Metastatic Breast Carcinoma in the Ovary (tissue), 3 donors: Measurements from ENCODE around the genes OR10A4, OR2D2 and EIF3F.

DNA sequence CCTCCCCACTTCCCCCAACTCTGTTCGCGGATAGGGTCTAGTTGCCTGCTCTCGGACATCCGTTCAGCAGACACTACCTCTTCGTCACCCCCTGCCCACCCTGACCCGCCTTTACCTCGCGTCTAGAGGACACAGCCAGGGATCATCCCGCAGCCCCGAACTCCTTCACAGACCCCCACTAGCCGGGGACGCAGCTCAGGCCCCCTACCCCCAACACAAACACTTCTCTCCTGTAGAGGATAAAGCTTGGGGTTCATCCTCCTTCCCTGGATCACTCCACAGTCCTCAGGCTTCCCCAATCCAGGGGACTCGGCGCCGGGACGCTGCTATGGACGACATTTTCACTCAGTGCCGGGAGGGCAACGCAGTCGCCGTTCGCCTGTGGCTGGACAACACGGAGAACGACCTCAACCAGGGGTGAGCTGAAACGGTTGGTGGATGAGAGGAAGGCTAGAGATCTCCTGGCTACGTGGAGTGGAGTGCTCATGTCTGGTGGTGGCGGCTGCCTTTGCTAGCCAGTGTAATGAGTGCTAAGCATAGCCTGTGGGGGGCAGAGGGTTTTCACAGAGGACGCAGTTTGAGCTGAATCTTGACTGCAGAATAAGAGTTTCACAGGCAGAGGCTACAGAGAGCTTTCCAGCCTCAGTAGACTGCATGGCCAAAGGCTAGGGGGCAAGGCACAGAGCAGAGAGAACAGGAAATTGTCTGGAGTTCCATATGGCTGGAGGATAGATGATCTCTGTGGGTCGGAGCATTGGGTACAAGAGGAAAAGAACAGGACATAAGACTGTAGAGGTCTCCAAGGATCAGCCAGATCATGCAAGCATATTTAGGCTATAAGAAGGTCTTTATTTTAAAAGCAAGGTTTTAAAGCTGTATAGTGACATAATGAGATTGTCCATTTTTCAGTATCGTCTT lies 629 bp downstream of the ILK start:
- PRO-cap, 3 experiments, result peak in 3 of 3 experiments; most common plus-strand start position 553 of the sequence (in 2); most common minus-strand start position 525 of the sequence (in 3)

- PRO-cap, 3 experiments, result peak in 3 of 3 experiments; most common plus-strand start chr11:6607164 (in 1); most common minus-strand start chr11:6607087 (in 3)
These were observed 3.5 kb downstream of the ILK start for GRCh38 chr11:6606579-6607950.

GRCh38 chr11:6876211-6876916 lies at the start of gene OR10A4:
Gene OR10A4, plus strand, starts transcription at chr11:6876625.
- PRO-cap, 3 experiments, result no peak in any of the 3 experiments

- PRO-cap, 3 experiments, result no peak in any of the 3 experiments
These were observed at the start of gene OR2D2 for GRCh38 chr11:6892281-6892883. Gene OR2D2, minus strand, starts transcription at chr11:6892500.

DNA sequence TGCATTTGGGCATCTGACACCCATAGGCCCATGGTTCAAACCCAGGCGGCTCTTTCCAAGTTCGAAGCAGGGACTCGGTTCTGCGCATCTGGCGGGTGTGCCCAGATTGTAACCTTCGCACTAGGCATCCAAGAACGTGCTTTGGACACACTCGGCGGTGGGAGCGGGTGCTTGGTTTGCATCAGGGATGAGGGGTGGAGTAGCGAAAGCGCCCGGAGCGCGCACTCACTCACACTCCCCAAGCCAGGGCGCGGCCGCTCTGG lies 292 bp upstream of the SYT9 start:
- PRO-cap, 3 experiments, result no peak in any of the 3 experiments

GRCh38 chr11:7495630-7496690 lies 10.7 kb downstream of the OLFML1 start:
- PRO-cap, 3 experiments, result no peak in any of the 3 experiments

DNA sequence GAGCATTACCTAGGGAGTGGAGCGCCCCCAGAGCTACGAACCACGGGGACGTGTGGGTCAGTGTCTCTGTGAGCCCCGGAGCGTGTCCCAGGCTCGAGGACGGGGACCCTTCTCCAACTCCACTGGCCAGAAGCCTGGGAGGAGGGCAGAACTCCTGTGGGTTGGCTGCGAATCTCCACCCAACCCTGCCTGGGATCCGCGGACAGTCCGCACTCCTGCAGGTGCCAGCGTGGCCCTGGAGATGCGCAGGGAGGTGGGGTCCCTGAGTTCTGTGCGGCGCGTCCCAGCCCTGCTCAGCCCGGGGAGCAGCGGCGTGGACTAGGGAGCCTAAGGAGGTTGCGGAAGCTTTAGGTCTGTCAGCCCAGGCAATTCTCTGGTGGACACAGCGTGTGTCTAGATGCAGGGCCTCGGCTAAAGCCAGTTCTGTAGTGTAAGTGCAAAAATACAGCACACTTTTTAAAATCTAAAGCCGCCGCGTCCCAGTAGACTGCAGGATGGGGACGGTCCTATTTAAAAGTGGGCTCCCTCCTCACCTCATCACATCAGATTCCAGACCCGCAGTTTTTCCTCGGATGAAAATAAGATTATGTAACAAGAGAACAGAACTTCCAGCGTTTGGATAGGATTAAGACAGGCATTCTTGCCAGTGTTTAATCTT lies 513 bp downstream of the PPFIBP2 start:
- PRO-cap, 3 experiments, result no peak in any of the 3 experiments

GRCh38 chr11:7518572-7519439 lies 5.0 kb downstream of the PPFIBP2 start:
- PRO-cap, 3 experiments, result no peak in any of the 3 experiments

- PRO-cap, 3 experiments, result no peak in any of the 3 experiments
These were observed 24.3 kb downstream of the PPFIBP2 start for GRCh38 chr11:7537976-7538568.

- PRO-cap, 3 experiments, result peak in 3 of 3 experiments; most common plus-strand start chr11:7597939 (in 2); most common minus-strand start chr11:7597805 (in 2)
These were observed 76.0 kb downstream of the CYB5R2 start for GRCh38 chr11:7596919-7598152.

DNA sequence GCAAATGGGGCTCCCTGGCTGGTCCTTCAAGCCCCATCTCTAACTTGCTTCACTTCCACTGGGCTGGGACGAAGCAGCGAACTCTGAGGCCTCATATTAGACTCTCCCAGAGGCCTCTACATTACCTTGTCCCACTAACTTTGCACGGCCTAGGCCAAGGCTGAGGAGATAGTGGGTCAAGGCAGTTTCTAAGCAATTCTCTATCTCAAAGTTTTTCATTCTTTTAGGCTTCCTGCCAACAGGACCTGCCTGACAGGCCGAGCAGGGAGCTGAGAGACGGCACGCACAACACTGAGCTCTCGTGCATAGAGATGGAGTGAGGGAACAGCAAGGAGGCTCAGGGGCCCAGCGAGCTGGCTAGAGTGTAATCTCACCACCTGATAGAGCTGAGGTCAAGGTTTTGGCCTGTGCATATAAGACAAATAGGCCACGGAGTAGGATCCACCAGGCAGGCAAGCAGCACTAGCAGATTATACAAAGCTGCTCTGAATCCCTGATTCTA lies 2.0 kb downstream of the CYB5R2 start:
- PRO-cap, 3 experiments, result no peak in any of the 3 experiments

- PRO-cap, 3 experiments, result no peak in any of the 3 experiments
These were observed 8.4 kb downstream of the OVCH2 start for GRCh38 chr11:7697537-7698518.

- PRO-cap, 3 experiments, result peak in 1 of 3 experiments; most common plus-strand start chr11:7893021 (in 1)
These were observed 38.3 kb downstream of the OR10A6 start for GRCh38 chr11:7892666-7893201.

DNA sequence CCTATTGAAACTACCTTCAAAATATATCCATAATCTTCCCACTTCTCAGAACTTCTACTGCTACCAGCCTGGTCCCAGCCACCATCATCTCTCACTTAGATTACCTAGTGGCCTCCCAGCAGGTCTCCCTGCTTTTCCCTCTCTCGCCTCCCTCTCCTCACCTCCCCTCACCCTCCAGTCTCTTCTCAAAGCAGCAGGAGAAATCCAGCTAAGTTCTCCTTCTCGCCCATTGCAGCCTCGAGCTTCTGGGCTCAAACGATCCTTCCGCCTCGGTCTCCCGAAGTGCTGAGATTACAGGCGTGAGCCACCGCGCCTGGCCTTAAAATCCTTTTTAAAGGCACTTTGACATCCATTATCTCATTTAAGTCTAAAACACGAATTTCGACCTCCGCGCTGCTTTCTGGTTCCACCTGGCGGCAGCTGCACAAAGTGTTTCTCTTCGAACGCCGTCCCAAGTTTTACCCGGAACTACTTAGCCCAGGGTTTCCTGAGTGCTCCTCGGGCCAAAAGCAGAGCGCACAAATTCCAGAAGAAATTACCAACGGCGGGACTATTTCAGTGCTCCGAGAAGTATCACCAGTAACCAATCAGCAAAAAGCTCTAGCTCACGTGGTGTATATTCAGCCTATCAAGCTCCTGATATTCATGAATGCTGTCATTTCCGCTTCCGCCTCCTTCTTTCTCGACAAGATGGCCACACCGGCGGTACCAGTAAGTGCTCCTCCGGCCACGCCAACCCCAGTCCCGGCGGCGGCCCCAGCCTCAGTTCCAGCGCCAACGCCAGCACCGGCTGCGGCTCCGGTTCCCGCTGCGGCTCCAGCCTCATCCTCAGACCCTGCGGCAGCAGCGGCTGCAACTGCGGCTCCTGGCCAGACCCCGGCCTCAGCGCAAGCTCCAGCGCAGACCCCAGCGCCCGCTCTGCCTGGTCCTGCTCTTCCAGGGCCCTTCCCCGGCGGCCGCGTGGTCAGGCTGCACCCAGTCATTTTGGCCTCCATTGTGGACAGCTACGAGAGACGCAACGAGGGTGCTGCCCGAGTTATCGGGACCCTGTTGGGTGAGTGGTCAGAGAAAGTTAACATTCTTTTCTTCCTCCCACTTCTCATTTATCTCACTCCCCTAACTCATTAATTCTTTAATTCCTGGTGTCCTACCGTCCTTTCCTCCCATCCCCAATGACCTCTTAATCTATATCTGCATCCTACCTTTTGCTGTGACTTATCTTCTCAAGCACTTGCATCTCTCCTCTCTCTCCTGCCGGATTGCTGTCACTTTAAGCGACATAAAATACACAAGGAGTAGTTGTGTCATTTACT lies at the start of gene EIF3F:
EIF3F (plus strand) TSS at position 675 of the 1,313 bp plus-strand sequence.
- PRO-cap, 3 experiments, result peak in 3 of 3 experiments; most common plus-strand start position 678 of the sequence (in 3); most common minus-strand start position 424 of the sequence (in 1)

- PRO-cap, 3 experiments, result no peak in any of the 3 experiments
These were observed 4.6 kb downstream of the EIF3F start for GRCh38 chr11:7991612-7992289.

- PRO-cap, 3 experiments, result no peak in any of the 3 experiments
These were observed 15.0 kb upstream of the TUB start for GRCh38 chr11:8066076-8066423.

- PRO-cap, 3 experiments, result no peak in any of the 3 experiments
These were observed 37.9 kb upstream of the RIC3 start for GRCh38 chr11:8206669-8207248.

DNA sequence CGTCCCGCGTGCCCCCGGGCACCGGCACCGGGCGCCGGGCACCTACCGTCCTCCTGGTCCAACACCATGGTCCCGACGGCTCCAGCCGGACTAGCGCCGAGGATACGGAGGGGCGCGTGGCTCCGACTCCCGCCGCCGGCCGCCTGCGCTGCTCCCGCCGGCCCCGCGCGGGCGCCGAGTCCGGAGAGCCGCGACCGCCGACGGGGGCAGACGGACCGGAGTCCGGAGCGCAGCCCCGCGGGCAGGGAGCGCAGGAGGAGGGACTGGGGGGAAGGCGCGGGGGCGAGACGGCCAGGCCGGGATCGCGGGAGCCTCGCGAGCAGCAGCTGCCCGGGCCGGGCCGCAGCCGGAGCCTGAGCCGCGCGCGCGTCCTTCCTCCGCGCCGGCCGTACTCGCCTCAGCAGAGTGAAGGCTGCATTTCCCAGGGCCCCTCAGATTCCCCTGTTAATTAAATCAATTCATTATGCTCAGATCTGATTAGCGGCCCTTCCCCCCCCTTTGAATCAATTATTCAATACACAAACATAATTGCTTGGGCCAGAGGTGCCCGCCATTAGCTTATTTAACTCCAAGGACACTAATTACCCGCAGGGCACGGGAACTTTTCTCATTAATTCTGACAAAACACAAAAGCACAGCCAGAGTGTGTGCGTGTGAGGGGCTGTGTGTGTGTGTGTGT lies 4.8 kb upstream of the LMO1 start:
- PRO-cap, 3 experiments, result no peak in any of the 3 experiments

- PRO-cap, 3 experiments, result no peak in any of the 3 experiments
These were observed 9.2 kb downstream of the RPL27A start for GRCh38 chr11:8691779-8692194.

DNA sequence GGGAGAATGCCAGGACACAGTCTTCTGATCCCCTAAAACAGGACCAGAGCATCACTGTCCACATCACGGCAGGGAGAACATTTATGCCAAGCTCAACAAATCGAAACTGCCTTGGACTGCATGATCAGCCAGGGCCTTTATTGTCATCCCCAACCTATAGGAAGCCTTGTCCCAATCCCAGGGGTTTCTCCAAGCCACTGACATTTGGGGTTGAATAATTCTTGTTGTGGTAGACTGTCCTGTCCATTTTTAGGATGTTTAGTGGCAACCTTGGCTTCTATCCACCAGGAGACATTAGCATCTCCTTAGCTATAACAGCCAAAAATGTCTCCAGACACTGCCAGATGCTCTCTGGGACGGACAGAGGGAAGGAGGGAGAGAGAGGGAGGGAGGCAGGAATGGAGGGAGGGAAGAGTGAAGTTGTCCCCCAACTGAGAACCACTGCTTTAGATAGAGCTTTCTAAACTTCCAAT lies 37.2 kb downstream of the RPL27A start:
- PRO-cap, 3 experiments, result no peak in any of the 3 experiments